Measurements from ENCODE around the genes SEC61G and EGFR.

DNA sequence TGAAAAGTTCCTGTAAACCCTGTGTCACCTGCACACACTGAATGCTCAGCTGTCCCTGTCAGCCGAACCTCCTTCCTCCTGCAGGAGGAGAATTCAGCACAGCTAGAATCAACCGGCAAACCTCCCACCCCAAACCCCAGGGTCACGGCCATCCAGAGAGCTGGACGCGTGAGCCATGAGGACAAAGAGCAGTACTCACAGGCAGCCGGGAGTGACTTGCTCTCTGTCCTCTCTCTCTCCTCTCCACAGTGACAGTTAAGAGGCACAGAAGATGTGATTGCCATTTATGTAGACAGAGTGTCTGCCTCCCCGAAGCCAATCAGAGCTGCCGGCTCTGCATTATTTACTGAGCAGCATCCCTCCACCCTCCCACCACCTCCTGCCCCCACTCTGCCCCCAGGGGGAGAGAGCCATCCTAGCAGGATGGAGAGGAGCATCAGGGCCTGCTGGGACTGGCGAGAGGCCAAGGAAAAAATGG is 4.4 kb downstream of the DDC start:
- PRO-cap: no peak

DNA sequence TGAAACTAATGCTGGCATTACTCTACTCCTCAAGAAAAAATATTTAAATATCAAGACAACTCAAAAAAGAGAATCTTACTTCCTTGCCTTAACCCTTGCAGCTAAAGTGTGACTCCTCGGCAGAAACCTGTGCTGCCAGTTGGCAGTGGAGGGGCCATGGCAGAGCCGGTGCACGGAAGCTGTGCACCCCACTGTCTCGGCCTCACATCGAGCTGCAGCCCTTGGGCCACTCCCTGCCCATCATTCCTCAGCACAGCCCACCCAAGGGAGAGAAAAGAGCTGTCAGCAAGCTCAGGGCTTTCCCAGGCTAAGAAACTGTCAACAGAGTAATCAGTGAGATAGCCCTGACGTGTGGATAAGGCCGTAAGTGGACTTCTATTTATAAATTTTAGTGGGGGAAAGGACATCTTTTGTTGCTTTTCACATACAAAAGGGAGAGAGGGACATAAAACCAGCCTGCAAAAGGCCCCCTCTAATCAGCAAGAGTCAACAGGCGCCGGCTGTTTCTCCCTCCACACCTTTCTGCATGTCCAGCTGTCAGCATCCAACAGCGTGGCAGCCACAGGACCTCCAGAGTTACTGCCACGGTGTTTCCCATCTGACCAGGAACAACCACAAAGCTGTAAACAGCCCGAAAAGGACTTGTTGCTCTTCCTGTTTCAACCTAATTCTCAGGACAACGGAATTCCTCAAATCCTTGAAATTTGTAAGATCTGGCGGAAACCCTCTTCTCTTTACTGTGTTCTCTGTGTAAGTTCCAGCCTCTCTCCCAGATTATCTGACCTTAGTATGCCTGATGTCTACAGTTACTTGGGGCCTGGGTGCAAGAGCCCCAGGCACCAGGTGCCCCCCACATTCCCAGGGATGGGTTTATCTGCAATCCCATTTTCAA is 56.9 kb upstream of the DDC start:
- PRO-cap: no peak

DNA sequence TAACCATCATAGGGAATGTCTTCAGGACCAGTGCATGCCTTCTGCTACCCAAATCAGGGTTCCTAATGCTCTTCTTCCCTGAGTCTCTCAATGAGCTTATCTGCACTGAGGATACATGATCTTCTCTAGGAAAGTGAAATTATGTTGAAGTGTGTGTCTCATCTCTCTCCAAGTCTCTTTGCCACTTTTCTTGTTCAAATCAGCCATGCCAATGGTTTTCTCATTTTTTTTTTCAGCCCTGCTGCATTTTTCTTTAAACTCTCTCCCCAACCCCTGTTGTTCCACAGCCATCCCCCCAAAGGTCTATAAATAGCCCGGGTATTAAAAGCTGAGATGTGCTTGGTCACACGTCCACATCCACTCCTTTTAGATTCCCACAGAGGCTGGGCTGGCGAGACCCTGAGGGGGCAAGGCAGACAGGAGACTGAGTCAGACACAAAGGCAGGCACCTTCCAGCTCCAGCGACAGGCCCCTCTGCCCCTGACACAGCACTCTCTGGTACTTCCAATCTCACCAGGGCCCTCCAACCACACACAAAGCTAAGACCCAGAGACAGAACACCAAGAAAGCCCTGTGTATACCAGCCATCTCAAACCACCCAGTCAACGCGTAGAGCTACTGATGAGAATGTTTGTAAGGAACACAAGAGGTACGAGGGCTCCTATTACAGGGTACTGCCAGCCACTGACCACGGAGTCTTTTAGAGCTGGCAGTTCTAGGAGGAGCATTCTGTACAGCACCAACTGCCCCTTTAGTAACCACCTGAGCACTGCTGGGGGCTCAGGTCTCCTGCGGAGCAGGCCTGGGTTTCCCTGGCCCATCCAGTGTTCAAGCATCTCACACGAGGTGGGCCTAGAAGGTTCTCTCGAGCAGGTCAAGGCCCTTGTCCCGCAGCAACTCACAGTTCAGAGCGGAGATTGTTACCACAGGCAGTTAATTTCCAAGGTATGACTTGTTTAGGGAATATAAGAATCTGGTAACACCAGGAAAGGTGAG is 64.1 kb upstream of the DDC start:
- PRO-cap: no peak

DNA sequence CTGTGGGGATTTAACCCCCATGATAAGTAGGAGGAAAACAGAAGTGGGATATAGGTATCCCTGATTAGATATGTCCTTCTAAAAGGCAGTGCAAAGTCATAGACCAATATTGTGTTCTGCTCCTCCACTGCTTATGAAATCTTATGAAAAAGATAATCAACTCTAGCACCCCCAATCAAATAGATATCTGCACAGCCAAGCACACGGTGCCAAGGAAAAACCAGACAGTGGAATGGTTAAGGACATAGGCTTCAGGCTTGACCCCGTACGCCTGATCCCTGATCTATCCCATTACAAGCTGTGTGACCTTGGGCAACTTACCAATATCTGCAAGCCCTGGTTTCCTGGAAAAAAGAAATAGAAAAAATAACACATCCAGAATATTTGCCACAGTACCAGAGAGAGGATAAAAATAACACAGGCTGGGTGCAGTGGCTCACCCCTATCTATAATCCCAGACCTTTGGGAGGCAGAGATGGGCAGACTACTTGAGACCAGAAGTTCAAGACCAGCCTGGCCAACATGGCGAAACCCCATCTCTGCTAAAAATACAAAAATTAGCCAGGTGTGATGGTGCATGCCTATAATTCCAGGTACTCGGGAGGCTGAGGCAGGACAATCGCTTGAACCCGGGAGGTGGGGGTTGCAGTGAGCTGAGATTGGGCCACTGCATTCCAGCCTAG is 56.9 kb downstream of the GRB10 start:
- PRO-cap: no peak

DNA sequence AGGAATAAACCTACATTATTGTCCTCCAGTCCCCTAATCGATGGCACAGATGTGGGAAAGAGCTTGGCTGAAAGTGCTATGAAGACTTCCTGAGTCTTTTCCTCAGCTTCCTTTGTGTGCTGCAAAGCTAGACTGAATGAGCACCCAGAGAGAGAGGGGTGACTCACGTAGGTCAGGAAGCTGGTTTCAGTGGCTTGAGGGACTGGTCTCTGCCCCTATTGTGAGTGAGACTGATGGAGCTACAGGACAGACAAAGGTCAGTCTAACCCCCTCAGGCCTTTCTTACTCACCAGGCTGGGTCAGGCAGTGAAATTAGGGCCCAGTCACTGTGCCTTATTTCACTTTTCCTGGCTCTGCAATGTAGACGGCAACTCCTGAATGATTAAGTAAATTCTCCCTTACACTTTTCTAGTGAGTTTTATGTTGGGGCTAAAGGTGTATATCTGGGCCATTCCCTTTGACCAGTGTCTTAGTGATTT is 171.2 kb upstream of the GRB10 start:
- PRO-cap: no peak

DNA sequence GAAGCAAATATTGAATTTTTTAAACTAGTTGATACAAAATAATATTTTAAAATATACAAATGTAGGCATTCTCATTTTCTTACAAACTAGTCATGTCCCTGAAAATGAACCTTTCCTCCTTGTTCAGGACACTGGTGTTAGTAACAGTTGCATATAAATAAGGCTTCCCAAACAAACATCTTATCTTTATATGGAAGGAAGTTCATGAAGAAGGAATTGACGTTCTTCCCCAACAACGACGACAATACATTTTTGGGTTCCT is 182.8 kb downstream of the COBL start:
- PRO-cap: no peak

GRCh38 chr7:51302833-51303194 is 13.8 kb downstream of the COBL start:
- PRO-cap: no peak

DNA sequence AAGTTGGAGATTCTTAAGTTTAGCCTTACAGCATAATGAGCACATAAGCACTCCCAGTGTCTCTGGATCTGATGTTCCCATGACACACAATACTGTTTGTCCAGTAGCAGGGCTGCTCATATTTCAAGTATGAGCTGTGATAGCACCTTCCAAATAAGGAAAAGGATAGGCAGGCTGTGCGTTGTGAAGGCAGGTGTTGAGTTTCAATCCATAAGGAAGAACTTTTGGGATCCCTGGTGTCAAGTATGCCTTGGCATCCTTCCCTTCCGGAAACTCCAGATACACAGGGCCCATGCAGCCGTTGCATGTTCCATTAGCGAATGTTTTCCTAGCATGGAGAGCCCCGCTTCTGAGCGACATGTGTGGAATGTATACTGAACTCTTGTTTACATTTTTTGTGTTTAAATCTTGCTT is 33.6 kb upstream of the COBL start:
- PRO-cap: no peak

DNA sequence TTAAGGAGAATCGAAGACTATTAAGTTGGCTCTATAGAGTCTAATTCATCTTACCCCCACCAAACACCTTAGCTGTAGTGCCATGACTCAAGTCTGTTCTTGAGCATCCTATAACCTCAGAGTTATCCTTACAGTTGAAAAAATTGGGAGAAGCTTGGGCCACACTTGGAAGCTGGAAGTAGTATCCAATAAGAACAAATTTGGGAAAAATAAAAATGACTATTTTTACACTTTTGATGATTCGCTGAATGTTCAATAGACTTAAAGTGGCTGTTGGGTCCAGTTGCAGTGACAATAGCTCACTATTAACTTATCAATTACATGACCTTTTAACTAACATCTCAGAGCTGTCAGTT is 174.9 kb upstream of the POM121L12 start:
- PRO-cap: no peak

- PRO-cap: no peak
Observed at GRCh38 chr7:53984839-53985256, 557.3 kb upstream of the VSTM2A start.

GRCh38 chr7:54758224-54759470 is at the start of gene SEC61G:
Gene SEC61G, minus strand, starts transcription at chr7:54759211.
- PRO-cap: unidirectional peak, plus-strand start at chr7:54758754; bidirectional peak, plus-strand start at chr7:54759363, minus-strand start at chr7:54759233

- PRO-cap: bidirectional peak, plus-strand start at chr7:55019017, minus-strand start at chr7:55018880; bidirectional peak, plus-strand start at chr7:55019698, minus-strand start at chr7:55019332
Observed at GRCh38 chr7:55018407-55019387, at the start of gene EGFR. Gene EGFR, plus strand, starts transcription at chr7:55019017.

- PRO-cap: no peak
Observed at GRCh38 chr7:55064916-55065448, 46.2 kb downstream of the EGFR start.

- PRO-cap: no peak
Observed at GRCh38 chr7:55068067-55068774, 49.4 kb downstream of the EGFR start.

DNA sequence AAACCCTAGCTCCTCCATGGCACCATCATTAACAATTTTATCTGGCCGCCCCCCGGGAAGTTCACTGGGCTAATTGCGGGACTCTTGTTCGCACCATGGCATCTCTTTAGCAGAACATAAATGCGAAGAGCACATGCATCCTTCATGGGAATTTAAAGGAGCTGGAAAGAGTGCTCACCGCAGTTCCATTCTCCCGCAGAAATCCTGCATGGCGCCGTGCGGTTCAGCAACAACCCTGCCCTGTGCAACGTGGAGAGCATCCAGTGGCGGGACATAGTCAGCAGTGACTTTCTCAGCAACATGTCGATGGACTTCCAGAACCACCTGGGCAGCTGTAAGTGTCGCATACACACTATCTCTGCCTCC is 127.6 kb downstream of the EGFR start:
- PRO-cap: no peak

DNA sequence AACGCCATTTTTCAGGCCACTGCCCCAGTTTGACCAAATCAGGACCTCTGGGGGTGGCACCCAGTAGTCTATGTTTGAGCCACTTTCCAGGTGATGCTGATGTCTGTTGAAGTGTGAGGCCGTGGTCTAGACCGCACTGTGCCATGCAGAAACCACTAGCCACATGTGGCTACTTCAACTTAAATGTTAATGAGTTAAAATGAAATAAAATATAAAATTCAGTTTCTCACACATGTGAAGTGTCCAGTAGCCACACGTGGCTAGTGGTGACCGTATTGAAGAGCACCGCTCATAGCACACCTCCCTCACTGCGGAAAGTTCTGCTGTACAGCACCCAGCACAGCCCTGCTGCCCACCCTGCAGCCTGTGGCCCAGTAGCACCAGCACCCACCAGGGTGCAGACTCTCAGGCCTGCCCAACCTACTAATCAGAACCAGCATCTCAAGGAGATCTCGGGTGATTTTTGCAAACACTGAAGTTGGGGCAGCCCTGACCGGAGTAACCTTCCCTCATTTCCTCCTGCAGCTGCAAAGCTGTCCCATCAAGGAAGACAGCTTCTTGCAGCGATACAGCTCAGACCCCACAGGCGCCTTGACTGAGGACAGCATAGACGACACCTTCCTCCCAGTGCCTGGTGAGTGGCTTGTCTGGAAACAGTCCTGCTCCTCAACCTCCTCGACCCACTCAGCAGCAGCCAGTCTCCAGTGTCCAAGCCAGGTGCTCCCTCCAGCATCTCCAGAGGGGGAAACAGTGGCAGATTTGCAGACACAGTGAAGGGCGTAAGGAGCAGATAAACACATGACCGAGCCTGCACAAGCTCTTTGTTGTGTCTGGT is 162.9 kb upstream of the LANCL2 start:
- PRO-cap: no peak

GRCh38 chr7:55465925-55466380 is 100.8 kb downstream of the LANCL2 start:
- PRO-cap: no peak

GRCh38 chr7:55475393-55475884 is 96.9 kb downstream of the VOPP1 start:
- PRO-cap: no peak

GRCh38 chr7:55532890-55534151 is 39.0 kb downstream of the VOPP1 start:
- PRO-cap: no peak

DNA sequence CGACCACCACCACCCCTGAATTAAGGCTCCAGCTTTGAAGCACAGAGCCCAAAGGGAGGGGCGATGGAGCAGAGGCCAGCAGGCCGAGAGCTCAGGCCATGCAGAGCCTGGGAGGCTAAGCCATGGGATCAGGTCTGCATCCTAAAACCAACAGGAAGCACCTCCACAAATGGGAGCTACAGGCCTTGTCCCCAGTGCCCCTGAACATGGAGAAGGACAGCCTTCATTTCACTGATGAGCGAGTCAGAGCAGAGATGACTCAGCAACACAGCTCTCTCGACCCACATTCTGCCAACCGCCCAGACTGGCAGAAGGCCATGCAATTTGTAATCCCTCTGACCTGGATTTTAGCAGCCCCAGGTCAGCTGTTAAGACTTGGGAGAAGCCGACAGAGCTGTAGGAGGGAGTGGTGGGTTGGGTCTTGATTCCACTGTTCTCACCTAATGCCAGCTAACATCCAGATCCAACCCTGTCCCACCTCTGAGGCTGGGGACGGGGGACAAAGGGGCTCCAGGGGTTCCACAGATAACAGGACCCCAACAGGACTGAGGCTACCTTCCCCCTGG is 25.5 kb downstream of the VOPP1 start:
- PRO-cap: no peak

Measured in WTC11 (cell line).